ENCODE measurements around the genes CCP110 and REXO5.

GRCh38 chr16:19203491-19204208 lies 35.6 kb downstream of the SYT17 start:
- RRBS: no CpG with 5 or more reads among the region's 15 CpGs

- RRBS: 8% methylated on average over 15 of the region's 64 CpGs
Measured at GRCh38 chr16:19410325-19411497, 7.0 kb upstream of the TMC5 start.

DNA sequence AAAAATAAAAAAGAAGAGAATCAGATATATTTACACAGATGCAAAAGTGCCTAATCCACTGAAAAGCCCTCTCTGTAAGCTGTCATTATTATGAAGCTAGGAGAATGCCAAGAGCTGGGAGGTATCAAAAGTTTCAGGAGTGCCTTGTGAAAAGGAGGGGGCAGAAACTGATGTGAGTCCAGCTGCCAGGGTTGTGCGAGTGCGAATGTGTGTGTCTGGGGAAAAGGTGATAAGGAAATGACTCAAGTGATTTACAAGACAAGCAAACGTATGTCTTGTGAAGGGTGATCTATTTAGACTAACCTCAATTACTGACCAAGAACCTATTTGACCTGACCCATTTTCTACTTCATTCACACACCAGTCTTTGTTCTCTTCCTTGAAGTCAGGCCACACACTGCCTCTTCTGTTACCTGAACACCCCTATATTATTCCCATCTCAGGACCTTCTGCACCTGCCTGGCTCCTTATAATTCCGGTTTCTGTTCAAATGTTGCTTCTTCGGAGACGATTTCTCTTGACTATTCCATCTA lies 1.1 kb downstream of the GDE1 start:
- RRBS: no CpG with 5 or more reads among the region's 6 CpGs

DNA sequence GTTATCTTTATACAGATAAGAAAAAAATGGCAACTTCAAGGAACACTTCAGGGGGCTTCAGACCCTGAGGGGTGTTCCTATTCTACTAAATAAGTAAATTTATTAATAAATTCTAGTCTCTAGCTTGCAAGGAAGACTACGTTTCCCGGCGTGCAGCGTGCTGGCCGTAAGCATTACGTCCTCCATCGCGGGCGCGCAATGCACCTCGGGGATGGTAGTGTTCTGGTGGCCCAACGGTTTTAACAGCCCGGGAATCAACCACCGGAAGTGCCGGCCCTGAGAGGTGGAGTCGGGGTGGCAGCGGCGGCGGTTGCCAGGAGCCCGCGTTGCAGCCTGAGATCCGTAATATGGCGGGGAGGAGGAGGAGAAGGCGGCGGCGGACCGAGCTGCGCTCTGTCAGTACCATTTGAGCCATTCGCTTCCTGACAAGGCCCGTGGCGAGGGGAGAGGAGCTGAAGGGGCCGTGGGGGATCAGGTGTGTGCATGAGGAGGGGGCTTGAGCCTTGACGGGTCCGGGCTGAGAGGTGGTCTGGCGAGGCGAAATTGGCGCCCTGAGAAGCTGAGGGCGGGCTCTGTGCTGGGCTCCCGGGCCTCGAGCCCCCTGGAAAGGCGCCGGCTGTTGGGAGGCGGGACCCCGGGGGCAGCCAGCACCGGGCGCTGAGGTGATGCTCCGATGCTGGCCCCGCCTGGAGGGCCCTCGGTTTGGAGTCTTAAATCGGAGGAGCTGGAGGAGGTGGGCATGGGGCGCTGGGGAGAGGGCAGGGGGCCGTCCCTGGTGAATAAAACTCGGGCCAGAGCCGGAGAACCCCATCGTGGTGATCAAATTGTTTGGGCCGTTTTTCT lies at the start of gene CCP110:
TSS of gene CCP110 (plus strand) at position 329 of the 843 bp plus-strand sequence.
- RRBS: 4% methylated on average over 15 of the region's 56 CpGs

DNA sequence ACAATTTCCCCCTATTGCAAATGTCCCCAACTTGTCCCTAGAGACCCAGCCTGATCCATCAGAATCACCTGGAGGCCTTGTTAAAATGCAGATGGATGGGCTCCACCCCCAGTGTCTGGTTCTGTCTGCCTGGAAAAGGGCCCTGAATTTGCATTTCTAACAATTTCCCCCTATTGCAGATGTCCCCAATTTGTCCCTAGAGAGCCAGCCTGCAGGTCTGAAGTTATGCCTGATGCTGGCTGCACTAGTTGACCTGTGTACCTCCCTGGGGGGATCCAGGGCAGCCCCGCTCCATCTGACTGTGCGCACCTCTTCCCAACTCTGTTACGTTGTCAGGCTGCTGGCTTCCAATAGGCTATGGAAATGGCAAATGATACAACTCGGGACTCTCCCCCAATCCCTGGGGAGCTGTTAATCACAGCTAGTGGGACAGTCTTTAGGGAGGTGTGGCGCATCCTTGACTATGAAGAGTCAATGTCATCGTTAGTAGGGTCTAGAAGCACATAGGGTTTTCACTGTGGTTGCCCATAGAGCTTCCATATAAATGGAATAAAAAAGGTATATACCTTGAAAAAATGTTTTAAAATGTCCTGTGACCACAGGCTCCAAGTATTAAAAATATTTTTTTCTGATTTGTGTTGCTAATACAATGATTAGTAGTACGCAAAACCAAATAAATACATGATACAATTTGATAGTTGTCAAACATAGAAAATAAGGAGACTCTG lies 30.1 kb downstream of the GPRC5B start:
- RRBS: no CpG with 5 or more reads among the region's 7 CpGs

GRCh38 chr16:20453020-20453480 lies 1.7 kb downstream of the ACSM2A start:
- RRBS: no CpG with 5 or more reads among the region's 3 CpGs

- RRBS: no CpG with 5 or more reads among the region's 6 CpGs
Measured at GRCh38 chr16:20586032-20586525, 9.9 kb upstream of the ACSM2B start.

- RRBS: no CpG with 5 or more reads among the region's 2 CpGs
Measured at GRCh38 chr16:20598623-20599212, 22.6 kb upstream of the ACSM2B start.

DNA sequence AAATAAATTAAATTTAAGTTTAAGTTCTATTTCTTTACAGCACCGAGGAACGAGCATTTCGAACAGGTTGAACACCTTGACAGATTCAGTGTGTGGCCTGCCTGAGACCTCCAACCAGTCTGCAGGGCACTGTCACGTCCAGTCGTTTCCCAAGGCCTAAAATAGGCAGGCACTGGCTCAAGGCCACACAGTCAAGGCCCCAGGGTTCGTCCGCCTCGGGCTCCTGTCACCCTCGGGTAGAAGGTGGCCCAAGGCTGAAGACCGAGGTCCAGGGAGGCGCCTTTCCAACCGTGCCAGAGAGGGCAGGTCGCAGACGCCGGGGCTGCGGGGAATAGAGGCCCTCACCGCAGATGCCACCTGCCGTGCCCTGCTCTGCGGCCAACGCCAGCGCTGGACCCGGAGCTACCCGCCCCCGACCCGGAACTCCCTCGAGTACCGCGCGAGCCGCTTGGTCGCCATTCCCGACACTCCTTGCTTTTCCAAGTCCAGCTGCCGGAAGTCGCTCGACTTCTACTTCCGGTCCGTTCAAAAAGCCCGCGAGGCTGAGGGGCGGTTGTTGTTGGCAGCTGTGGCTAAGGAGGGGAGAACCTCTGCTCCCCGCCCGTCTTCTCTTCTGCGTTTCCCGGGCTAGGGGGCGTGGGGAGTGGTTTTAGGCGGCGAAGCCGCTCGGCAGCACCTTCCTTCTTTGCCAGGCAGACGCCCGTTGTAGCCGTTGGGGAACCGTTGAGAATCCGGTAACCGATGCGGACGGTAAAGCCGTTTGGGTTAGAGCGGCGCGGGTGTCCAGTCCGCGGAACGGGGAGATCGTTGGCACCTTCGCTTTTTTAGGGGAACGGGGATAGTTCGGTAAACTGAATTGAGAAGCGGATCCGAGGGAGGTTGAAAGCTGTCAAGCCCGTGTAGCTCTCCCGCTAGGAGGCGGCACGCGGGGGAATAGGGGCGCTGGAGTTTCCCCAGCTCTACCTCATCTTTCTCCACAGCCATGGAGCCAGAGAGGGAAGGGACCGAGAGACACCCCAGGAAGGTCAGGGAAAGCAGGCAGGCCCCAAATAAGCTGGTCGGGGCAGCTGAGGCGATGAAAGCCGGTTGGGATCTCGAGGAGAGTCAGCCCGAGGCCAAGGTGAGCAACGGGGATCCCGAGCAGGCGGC lies at the start of gene REXO5:
TSS of gene REXO5 (plus strand) at position 556 of the 1,149 bp plus-strand sequence.
- RRBS: 4% methylated on average over 36 of the region's 85 CpGs

DNA sequence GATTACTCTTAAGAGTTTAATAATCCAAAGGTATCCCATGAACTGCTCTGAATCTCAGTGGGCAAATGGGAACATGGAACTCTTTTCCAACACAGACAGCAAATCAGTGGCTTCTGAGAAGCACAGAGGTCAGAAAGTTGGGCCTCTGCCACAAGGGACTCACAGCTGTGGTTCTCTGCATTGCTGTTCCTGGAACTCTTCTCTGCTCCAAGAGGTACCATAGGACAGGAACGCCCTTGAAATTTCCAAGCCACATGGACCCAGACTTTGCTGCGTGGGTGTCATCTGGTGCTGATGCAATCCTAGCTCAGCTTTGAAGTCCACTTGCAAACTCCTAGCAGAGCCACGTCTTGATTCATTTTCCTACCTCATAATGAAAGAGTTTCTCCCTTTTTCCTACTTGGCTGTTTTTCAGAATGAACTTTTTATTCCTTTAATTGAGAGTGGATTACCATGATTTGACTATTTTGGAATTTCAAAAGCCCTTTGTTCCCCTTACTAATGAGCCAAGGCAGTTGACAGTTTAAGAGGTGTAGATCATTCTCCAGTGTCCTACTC lies 18.2 kb downstream of the LYRM1 start:
- RRBS: no CpG with 5 or more reads among the region's 3 CpGs

DNA sequence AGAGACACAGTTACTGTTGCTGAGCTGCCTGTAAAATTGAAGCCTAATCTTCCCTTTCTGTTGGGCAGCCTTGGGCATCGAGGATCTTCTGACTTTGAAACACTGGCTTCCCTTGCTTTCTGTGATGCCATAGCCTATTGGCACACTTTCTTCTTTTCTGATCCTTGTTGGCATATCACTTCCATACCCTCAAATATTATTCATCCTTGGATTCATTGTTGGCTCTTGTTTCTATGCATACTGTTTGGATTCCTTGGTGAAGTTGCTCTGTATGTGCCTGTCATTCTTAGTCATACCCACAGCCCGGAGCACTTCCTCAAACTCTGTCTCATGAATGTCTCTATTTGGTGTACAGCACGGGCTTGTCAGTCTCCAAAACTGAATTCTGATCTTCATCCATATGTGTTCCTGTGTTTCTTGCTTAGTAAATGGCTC lies 85.7 kb upstream of the CRYM start:
- RRBS: no CpG with 5 or more reads among the region's 3 CpGs

GRCh38 chr16:22191726-22192726 lies 14.1 kb upstream of the EEF2K start:
- RRBS: no CpG with 5 or more reads among the region's 17 CpGs

- RRBS: no CpG with 5 or more reads among the region's 4 CpGs
Measured at GRCh38 chr16:22204422-22205040, 1.5 kb upstream of the EEF2K start.

DNA sequence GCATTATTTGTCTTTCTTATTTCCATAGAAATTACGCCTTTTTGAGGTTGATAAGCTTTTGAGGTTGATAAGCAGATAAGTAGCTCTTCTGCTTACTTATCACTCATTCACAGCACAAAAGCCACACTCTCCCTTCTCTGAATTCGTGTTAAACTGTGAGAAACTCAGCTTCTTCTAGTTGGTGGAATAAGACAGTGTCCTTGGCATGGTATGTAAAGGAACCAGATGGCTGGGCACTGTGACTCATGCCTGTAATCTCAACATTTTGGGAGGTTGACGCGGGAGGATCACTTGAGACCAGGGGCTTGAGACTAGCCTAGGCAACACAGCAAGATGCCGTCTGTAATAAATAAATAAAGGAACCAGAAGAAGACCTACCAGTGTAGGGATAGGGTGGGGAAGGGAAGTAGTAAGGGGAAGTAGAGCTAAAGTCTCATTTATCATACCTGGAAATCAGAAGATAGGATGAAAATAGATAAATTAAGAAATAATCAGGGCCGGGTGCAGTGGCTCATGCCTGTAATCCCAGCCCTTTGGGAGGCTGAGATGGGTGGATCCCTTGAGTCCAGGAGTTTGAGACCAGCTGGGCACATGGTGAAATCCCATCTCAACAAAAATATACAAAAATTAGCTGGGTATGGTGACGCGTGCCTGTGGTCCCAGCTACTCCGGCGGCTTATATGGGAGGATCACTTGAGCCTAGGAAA lies 10.5 kb downstream of the EEF2K start:
- RRBS: no CpG with 5 or more reads among the region's 10 CpGs

DNA sequence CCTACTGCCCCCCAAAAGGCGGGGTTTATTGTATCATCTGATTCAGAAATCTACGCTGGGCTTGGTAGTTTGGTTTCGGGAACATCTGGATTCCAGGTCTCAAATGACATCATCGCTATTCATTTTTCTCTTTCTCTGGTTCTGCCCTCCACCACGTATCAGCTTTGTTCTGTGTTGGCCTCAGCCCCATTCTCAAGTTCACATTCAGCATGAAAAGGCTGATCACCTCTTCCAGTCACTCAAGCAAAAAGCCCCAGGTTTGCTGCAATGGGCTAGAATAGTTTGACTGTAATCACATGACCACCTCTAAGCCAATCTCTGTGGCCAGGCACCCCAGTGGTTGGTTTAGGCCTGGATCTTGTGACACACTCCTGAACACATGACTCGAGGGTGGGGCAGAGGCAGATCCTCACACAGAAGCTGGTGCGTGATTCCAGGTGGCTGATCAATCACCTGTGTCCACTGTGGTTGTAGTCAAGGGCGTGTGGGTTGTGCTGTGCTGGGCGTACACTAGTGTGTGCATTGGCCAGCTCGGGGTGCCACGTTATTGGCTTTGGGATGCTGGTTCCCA lies 11.8 kb downstream of the EEF2K start:
- RRBS: no CpG with 5 or more reads among the region's 11 CpGs

- RRBS: no CpG with 5 or more reads among the region's 3 CpGs
Measured at GRCh38 chr16:23090565-23090910, 58.7 kb downstream of the USP31 start.

DNA sequence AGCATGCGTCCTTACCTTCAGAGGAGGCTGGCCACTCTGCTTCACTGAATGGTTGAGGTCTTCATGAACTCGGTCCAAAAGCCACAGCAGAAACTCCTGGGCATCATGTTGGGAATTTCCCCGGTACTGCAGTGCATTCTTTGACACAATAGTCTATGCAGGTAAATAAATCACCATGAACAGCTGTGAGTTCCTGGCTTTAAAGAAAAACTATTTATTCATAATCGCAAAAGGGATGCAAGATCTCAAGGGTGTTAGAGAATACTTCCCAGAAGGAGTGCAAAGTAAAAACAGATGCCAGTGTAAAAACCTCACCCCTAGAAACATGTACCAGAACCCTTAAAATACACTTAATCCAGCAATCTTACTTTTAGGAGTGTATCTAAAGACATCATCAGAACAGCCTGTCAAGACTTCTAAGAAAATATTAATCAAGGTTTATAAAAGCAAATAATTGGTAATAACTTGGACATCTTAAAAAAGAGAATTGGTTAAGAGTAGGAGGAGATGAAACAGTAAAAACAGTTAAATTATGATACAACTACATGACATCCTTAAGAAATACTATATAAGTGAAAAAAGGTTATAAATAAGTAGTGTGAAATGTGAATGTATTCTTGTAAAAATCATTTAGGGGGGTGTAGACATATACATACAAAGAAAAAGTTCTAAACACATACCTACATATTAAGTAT lies 41.1 kb downstream of the USP31 start:
- RRBS: no CpG with 5 or more reads among the region's 4 CpGs

GRCh38 chr16:23124300-23124769 lies 24.9 kb downstream of the USP31 start:
- RRBS: no CpG with 5 or more reads among the region's 9 CpGs

GRCh38 chr16:23139829-23140621 lies 9.2 kb downstream of the USP31 start:
- RRBS: no CpG with 5 or more reads among the region's 6 CpGs